Jejunum (tissue), 1 donor: Measurements from ENCODE around the gene FATE1.

- PRO-cap, result no peak
Measured at GRCh38 chrX:149497794-149498101, 7.4 kb downstream of the IDS start.

- PRO-cap, result no peak
Measured at GRCh38 chrX:149510377-149510997, 5.4 kb upstream of the IDS start.

DNA sequence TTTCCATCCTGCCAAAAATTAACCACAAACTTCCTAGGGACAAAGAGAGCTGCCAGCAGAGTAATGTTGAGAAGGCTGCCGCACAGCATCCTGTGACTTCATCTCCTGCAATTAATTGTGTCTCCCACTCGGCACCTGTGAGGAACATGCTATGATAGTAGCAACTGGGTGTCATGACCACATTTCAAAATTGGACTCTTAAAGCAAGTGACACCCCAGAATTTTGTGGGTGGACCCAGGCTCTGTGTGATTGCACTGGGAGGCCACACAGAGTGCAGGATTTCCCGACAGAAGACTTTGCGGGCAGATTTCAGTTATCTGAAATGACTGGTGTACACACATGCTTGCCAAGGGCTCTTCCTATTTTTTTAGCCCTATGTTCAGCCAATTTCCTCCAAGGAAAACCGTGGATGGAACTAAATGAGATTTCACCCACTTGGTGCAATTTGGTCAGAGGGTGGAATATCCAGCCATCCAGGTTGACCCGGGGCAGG lies 9.1 kb upstream of the IDS start:
- PRO-cap, result no peak

GRCh38 chrX:149818311-149818700 lies 36.6 kb downstream of the MAGEA9 start:
- PRO-cap, result no peak

GRCh38 chrX:150084956-150085238 lies 146.6 kb upstream of the EOLA2 start:
- PRO-cap, result no peak

DNA sequence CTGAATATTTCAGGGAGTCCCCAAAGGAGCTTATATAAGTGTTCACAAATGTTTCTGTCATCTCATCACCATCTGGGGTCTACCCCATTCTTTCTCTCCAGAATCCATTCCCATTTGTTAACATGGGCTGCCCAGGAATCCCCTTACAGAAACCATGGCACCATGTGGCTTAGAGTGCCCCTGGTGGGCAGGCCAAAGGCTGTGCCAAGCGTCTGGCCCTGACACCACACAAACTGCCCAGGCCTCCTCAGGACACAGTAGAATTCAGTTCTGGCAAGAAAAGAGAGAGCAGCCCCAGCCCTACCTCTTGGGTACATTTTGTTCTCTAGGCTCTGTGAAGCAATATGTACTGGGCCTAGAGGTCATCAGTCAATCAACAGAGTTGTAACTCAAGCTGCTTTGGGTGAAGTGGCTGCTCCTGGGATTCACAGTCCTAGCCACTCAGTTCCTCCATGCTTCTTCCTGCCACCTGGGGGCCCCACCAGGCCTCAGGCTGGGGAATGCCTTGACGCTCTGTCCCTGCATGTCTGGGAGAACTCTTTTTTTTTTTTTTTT lies 158.2 kb upstream of the MAMLD1 start:
- PRO-cap, result no peak

DNA sequence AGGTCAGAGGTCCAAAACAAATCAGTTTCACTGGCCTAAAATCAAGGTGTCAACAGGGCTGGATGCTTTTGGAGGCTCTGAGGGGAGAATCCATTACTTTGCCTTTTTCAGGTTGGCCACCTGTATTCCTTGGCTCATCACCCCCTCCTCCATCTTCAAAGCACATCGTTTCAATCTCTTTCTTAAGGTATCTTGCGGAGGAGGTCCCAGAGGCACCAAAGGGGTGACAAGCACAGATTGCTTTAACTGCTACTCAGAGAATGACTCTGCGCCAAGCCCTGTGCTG lies 134.8 kb upstream of the MAMLD1 start:
- PRO-cap, result no peak

- PRO-cap, result no peak
Measured at GRCh38 chrX:150291050-150291576, 72.0 kb upstream of the MAMLD1 start.

- PRO-cap, result no peak
Measured at GRCh38 chrX:150363662-150364621, 825 bp downstream of the MAMLD1 start.

DNA sequence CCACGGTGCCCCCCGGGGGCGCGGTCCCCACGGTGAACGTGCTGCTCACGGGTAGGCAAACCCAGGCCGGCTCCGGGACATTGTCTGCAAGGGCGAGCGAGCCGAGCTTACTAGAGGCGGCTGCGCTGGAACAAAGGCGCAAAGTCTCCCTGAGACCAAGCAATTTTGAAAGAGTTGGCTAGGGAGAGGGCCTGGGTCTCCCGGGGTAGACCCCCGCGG lies 1.4 kb downstream of the MAMLD1 start:
- PRO-cap, result no peak

- PRO-cap, result no peak
Measured at GRCh38 chrX:150480662-150481190, 87.7 kb upstream of the MTM1 start.

- PRO-cap, result no peak
Measured at GRCh38 chrX:150873471-150874161, 24.9 kb downstream of the CD99L2 start.

GRCh38 chrX:151715826-151716222 lies at the start of gene FATE1:
Gene FATE1, plus strand, starts transcription at chrX:151716035.
- PRO-cap, result no peak

DNA sequence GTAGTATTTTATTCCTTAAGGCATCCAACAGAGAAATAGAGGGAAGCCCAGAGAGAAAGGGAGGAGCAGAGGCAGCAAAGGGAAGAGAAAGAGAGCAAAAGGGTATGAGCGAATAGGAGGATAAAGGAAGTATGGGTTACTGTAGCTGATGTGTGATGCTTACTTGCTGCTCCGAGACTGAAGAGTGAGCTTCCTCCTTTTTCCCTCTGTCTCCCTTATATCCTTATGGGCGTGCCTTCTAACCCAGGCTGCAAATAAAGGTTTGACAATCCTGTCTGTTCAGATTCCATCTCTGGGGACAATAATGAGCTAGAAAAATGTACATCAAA lies 386 bp upstream of the GABRA3 start:
- PRO-cap, result no peak

GRCh38 chrX:152905034-152905537 lies 7.2 kb downstream of the ZNF185 start:
- PRO-cap, result no peak

DNA sequence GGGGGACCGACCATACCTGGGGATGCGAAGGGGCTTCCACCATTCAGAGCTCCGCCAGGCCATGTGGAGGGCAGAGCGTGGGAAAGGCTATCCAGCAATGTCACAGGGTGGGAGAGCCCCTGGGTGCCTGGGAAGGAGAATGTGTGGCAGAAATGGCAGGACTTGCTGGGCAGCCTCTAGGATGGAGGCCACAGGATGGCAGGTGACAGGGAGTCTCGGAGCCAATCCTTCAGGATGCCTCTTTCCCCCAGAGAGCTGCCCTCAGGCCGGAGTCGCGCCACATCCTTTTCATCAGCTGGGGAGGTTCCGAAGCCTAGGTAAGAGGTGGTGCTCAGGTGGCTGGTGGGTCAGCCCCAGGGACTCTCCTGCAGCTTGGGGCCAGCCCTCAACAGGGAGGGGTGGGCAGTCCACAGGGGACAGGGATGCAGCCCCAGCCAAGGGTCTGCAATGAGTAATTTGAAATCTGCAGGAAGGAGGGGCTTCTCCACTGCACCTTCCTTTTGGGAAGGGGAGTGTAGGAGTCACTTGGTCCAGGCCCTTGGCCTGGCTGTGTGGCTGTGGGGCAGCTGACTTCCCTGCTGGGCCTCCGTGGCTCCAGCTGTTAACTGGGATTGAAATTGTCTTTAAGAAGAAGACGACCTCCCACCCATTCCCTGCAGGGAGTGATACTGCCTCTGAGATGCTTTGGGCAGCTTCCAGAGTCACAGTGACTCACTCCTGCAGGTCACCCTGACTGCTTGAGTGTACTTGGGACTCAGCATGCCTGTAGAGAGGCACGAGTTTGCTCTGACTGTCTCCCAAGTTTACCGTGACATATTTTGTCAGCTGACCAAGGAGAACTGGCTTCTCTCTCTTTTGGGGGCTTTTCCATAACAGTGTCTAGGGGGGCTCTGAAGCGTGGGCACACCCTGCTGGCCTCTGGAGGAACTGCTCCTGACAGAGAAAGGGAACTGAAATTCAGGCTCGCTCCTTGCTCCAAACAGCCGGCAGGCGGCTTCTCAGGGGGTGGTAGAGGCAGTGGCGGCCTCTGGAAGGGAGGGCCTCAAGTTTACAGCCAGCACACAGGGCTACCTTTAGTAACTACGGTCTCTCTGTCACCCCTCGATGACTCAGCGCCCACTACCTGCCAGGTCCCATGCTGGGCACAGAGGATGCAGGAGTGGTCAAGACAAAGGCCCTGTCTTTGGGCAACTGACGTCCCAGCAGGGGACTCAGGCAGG lies 17.4 kb downstream of the ZNF185 start:
- PRO-cap, result no peak

GRCh38 chrX:153028480-153028925 lies 27.8 kb upstream of the PNMA3 start:
- PRO-cap, result no peak

DNA sequence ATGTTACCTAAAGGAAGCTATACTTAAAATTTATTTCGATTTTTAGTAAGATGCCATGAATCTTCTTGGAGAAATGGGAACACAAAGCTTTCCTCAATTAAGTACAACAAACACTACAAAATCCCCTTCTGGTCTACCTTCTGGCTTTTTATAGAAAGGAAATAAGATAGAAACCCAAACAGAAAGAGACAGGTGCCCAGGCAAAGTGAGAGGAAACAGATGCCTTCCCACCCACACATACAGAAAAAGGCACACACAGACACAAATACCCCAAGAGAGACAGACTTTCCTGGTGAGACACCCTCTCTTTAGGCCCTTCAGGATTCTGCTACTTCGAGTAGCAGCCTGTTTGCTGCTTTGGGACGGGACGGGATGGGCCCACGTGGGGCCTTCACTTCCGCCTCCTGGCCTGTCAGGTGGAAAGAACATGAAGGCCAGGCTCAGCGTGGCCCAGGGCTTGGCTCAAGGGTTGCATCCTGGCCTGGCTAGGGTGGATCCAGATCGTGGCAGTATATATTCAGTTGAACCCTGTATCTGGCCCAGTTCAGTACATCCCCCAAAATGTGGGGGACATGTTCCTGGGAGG lies 2.1 kb downstream of the ZNF275 start:
- PRO-cap, result no peak

- PRO-cap, result no peak
Measured at GRCh38 chrX:153487479-153487994, 7.2 kb upstream of the BGN start.

DNA sequence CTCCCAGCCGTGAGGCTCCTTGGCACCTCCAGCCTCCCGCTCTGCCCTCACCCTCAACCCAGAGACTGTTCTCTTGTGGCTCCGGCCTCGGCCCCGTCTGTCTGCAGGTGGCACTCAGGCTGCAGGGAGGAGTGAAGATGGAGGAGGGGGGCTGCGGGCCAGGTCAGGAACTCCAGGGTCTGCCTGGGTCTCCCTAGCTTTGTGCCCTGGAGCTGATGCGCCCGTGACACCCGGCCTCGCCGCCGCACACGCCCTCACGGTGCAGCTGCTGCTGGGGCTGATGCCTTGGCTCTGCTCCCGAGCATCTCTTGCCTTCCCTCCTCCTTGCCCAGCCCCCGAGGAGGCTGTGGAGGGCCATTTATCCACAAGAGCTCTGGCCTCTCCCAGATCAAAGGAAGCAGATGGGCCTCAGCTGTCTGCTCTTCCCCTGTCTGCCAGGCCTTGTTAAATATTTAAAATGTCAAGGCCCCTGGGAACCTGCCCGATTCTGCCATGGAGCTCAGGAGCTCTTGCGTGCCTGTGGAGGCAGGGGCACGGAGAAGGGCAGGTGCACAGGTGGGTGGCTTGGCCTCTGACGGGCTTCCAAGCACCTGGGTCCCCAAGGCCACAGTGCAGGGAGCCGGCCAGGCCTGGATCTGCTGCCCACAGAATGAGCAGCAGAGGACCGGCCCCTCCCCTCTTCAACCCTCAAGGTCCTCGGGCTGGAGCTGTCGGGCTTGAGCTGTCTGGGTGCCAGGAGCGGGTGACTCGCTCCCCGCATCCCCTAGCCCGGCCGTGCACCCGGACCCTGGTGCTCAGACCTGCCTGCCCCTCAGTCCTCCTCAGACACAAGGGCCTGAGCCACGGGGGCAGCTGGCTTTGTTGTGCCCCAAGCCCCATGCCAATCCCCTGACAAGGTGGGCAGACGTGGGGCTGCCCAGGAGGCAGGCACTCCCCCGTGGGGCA lies 20.2 kb downstream of the ATP2B3 start:
- PRO-cap, result no peak